Epithelial cell of prostate (primary cell): ENCODE measurements around a stretch of chr9.

DNA sequence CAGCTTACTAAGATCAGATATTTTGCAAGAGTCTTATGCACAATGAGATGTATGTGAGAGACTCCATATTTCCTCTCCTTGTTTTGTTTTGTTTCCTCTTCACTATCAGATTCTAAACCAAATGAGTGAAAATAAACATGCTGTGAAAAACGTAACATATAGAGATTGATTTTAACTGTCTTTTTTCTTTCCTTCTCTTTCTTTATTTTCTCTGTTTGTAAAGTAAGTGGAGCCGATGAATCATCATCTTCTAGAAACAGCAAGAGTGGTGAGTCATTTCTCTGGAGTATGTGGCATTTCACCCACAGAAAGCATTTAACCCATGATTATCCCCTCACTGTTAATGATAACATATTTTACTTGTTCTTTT lies 2.3 kb upstream of the ANXA1 start:
- RRBS: no CpG with 5 or more reads among the region's 2 CpGs

DNA sequence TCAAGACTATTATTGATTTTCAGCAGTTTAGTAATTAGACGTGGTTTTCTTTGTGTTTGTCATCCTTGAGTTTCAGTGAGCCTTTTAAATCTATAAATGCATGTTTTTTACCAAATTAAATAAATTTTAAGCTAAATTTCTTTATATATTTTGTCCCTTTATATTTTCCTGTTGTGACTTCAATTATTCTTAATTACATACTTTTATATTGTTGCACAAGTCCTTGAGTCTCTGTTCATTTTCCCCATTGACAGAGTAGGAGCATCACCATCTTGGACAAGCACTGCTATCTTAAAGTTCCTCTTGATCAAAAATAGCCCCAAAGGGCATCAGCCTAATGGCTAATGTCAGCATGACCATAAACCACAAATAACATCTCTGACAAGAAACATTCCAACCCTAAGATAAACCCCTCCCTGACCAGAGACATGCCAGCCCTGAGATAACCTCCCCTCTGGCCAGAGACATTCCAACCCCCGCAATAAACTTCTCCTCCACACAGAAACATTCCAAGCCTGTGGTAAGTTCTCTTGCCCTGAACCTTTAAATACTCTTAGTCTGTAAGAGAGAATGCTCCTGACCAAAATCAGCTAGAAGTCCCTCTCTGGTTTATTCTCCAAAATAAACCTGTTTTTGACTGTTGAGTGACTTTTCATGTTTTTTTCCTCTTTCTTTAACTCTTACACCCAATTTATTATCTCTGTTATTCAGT lies 293.7 kb downstream of the ANXA1 start:
- RRBS: no CpG with 5 or more reads among the region's 2 CpGs

- RRBS: no CpG with 5 or more reads among the region's 2 CpGs
Measured at GRCh38 chr9:74245695-74246316, 251.3 kb upstream of the RORB start.

DNA sequence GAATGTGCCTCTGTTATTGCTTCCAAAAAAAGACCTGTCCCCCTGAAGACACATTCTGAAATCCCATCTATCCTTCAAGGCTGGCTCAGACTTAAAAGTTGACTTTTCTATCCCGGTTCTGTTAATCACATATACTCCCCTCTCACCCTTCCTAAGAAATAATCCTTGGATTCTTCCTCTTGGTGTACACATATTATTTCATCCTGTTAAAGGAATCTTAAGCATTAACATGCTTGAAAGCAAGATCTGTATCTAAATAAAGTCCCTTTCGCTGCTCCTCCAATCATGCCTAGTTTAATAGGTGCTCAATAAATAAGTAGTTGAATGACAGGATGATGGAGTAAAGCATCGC lies 217.4 kb upstream of the RORB start:
- RRBS: no CpG with 5 or more reads among the region's 3 CpGs

- RRBS: no CpG with 5 or more reads among the region's 19 CpGs
Measured at GRCh38 chr9:75086330-75087312, 1.3 kb downstream of the NMRK1 start.

DNA sequence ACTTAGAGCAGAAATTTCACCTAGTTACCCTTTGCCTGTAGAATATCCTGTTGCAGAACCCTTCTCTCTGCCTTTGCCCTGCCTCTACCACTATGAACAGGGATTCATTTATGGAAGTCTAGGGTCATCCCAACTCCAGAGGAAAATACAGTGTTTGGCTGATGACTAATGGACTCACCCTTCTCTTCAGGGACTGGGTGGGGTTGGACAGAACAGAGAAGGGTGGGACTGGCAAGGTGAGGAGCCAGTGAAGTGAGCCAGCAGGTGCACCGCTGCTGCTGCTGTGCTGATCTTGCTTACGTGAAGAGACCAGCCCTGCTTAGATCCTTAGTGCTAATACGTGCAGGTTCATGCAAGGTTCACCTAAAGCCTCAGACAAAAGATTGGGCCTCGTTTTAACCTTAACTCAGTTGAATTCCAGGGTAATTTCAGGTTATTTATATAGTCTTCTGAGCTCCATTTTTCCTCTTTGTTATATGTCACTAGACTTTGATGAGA lies 22.9 kb downstream of the OSTF1 start:
- RRBS: no CpG with 5 or more reads among the region's 4 CpGs

DNA sequence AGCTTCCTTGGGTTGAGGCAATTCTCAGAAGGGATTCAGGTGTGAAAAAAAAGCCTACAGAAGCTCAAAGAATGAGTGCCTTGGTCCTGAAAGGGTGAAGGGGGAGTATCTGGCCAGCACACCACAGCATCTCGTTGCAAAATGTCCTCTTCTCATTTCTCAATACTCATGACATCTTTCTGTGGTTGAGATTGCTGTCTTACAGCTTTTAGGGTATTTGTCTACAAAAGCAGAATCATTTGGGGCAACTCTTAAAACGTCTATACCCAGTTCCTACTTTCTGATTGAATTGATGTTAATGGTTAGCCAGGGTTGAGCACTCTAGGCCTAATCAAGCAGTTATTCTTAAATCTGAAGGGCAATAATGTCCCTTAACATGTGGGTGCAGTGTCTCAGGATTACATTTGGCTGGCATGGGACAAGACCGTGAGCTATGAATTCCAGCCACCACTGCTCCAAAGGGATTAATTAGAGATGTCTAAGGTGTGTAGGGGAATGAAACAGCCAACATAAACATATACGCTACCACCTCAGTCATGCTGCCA lies 21.2 kb upstream of the PCSK5 start:
- RRBS: no CpG with 5 or more reads among the region's 4 CpGs

GRCh38 chr9:75892233-75893482 lies 2.2 kb downstream of the PCSK5 start:
- RRBS: 7% methylated on average over 16 of the region's 36 CpGs

DNA sequence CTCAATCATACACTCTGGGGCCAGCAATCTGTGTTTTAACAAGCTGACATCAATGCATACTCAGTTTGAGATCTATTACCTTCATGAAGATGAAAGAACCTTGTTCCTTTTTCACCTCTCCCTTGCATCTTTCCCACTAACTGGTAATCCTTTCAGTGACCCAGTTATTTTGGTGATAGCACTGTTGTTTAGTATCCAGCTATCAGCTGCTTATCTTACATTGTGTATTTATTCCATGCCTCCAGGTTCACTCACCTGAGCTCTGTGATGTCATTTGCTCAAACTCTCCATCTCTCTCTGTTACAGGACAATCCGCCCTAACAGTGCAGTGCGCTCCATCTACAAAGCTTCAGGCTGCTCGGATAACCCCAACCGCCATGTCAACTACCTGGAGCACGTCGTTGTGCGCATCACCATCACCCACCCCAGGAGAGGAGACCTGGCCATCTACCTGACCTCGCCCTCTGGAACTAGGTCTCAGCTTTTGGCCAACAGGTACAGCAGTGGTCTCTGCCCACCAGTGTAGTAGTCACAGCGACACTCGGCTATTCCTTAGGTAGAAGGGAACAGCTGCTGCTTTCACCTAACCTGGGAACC lies 235.5 kb downstream of the RFK start:
- RRBS: no CpG with 5 or more reads among the region's 10 CpGs

GRCh38 chr9:76516340-76516771 lies 57.4 kb downstream of the GCNT1 start:
- RRBS: no CpG with 5 or more reads among the region's 7 CpGs

DNA sequence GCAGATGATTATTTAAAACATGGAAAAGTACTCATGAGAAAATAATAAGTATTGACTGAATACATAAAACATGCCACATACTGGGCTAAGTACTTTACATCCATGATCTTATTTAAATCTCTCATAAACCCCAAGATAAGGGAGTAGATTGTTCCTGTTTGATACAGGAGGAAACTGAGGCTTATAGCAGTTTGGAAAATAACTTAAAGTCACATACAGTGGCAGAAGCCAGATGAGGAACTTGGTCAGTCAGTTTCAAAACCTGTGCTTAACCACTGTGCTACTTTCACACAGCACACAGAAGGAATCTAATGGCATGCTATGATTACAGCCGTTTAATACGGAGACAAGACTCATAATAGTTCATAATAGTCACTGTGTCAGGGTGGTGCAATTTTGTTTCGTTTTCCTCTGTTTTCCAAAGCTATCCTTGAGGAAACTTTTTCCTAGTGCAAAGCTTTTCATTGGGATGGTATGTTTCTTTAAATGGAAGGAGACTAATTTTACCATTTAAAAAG lies 112.2 kb downstream of the GCNT1 start:
- RRBS: no CpG with 5 or more reads among the region's 3 CpGs

GRCh38 chr9:76595737-76596101 lies 136.7 kb downstream of the GCNT1 start:
- RRBS: no CpG with 5 or more reads among the region's 1 CpG

- RRBS: no CpG with 5 or more reads among the region's 4 CpGs
Measured at GRCh38 chr9:76643676-76644324, 184.8 kb downstream of the GCNT1 start.

- RRBS: no CpG with 5 or more reads among the region's 18 CpGs
Measured at GRCh38 chr9:76691545-76692687, 214.0 kb downstream of the PRUNE2 start.

GRCh38 chr9:76835843-76836429 lies 70.0 kb downstream of the PRUNE2 start:
- RRBS: no CpG with 5 or more reads among the region's 5 CpGs

DNA sequence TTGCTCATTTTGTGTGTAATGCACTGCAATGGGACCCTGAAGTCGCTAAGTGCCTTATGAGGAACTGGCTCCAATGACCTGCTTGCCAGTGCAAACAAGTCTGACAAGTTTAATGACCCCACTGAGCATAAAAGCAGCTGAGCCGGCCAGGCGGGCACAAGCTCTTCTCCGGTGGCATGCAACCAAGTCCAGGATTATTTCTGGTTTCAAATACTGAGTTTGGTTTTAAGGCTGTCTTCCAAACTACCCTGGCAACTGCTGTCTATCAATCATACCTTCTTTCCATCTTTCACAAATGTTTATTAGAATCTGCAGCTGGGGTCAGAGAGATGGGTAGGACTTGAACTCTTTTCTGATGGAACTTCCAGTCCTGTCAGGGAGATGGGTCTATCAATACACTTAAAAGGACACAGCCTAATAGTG lies 15.8 kb upstream of the GNA14 start:
- RRBS: no CpG with 5 or more reads among the region's 4 CpGs

- RRBS: no CpG with 5 or more reads among the region's 10 CpGs
Measured at GRCh38 chr9:77731886-77732433, 83.8 kb upstream of the GNA14 start.

DNA sequence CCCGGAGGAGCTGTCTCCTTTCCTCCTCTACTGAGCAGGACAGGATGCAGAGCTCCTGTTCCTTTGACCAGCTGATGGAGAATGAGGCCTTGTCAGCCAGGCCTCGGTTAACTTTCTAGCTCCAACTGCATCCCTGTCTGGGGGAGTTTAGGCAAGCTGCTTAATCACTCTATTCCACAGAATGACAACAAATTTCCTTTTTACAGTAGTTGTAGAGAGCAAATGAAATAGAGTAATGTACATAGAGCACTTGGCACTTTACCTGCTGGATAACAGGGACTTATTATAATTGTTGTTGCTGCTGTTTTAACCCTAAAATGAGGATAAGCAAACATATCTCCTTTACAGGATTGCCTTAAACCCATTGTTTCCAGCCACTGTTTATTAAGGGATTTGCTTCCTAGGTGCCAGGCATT lies 155.4 kb downstream of the GNAQ start:
- RRBS: no CpG with 5 or more reads among the region's 2 CpGs

- RRBS: no CpG with 5 or more reads among the region's 13 CpGs
Measured at GRCh38 chr9:78032794-78033674, 1.4 kb upstream of the GNAQ start.

DNA sequence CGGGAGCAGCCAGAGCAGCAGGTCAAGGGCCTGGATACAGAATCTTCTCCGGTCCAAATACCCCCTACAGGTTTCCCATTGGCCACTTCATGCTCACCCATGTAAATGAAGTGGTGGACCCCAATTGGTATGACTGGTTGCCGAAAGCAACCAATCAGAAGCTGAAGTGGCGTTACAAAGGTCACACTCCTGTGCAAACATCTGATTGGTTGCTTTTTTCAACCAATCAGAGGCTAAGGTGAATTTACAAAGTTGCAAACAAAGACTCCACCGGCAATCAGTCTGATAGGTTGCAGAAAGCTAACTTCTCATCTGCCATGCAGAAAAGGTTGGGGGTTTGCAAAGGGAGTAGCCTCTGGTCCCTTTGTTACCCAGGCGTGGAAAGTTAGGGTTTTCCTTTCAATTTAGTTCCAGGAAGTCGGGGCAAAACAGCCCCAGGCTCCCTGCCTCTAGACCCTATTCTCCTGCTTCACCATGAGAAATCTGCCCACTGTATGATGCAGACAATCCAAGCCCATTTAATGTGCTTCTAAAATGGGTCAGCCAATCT lies 524.7 kb downstream of the PSAT1 start:
- RRBS: no CpG with 5 or more reads among the region's 7 CpGs